ENCODE data around the genes CELA2A, CELA2B and PLEKHM2.

DNA sequence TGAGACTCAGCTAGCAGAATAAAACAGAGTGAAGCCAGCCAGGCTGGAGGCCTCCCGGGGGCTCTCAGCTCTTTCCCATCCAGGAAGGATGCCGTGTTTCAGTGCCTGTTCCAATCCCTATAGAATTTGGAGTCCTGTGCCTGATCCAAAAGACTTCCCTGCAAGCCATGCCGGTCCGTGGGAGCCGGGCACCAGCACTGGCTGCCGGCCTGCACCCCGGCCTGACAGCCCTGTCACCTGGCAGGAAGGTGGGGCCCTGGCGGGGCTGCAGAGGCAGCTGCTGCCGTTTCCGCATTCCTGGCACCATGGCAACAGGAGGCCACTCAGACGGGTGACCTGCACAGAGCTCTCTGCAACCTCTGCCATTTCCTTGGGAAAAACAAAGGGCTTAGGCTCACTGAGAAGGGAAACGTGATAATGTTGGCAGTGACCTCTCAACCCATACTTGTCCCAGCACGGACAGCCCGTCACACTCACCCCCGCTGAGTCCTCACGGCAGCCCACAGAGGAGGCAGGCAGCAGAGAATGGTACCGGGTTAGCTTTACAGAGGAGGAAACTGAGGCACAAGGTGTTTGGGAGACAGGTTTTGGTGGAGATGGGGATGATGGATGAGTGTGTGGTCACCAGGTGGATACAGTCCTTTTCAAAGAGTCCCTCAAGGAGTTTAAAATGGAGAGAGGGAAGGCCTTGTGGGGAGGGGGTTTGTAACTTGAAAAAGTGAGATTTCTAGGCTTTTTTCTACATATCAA, 63.1 kb upstream of the TMEM51 start:
- PRO-cap, result no peak

- PRO-cap, result no peak
Measured at GRCh38 chr1:15260623-15261228, 13.7 kb downstream of the FHAD1 start.

DNA sequence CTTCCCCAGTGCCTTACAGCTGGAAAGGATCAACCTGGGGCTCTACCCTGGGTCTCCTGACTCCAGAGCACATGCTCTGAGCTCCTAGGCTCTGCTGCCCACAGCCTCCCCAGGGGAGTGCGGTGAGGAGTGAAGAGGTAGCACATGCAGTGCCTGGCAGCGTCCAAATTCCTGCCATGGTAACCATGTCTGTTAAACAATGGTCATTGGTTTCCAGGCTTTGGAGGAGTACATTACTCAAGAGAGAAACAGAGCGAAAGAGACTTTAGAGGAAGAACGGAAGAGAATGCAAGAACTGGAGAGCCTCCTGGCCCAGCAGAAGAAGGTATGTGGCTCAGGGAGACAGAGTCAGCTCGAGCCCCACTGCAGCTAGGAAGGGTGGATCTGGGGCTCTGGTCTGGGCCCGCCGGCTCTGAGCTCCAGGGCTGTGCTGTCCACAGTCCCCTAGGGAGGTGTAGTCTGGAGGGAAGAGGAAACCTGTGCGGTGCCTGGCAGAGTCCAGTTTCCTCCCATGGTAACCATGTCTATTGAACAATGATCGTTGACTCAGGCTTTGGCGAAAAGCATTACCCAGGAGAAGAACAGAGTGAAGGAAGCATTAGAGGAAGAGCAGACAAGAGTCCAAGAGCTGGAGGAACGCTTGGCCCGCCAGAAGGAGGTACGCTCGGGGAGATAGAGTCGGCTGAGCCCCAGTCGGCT, 64.7 kb upstream of the EFHD2 start:
- PRO-cap, result no peak

DNA sequence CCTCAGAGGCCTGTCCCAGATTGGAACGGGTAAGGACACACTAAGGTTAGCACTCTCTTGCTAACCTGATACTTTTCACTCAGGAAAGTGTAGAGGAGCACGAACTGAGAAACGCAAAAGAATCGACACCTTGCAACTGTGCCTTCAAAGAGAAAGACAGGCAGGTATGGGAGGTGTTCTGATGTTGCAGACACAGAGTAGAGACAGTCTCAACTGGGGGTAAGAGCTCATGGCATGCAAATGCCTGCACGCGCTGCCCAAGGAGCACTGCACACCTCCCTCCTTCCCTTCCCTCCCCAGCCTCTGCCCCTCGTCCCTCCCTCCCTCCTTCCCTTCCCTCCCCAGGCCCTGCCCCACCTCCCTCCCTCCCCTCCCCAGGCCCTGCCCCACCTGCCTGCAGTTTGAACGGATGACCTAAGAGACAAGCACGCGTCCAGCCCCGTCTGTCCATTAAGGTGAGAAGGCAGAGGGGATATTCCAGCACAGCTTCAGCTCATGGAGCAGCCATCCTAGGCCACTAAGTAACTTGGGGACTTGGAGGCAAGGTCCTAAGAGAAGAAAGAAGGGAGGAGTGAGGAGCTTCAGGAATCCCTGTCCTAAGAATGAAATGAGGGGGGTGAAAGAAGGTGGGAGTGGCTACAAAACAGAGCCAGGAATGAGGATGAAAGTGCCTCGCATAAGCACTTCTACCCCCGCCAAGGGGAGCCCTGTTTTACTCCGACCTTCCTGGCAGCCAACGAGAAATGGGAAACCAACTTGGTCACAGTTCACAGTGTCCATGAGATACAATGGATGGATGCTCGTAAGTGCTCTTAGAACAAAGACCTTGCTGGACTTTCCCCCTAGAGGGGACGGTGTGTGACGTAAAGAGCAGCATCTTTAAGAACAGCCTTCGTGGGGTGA, 21.5 kb upstream of the EFHD2 start:
- PRO-cap, result no peak

- PRO-cap, result no peak
Measured at GRCh38 chr1:15456616-15456948, at the start of gene CELA2A. Gene CELA2A (plus strand): TSS chr1:15456732.

- PRO-cap, result no peak
Measured at GRCh38 chr1:15475960-15476300, at the start of gene CELA2B. Gene CELA2B (plus strand): TSS chr1:15476104.

GRCh38 chr1:15526107-15526335, 627 bp upstream of the DNAJC16 start:
- PRO-cap, result no peak

DNA sequence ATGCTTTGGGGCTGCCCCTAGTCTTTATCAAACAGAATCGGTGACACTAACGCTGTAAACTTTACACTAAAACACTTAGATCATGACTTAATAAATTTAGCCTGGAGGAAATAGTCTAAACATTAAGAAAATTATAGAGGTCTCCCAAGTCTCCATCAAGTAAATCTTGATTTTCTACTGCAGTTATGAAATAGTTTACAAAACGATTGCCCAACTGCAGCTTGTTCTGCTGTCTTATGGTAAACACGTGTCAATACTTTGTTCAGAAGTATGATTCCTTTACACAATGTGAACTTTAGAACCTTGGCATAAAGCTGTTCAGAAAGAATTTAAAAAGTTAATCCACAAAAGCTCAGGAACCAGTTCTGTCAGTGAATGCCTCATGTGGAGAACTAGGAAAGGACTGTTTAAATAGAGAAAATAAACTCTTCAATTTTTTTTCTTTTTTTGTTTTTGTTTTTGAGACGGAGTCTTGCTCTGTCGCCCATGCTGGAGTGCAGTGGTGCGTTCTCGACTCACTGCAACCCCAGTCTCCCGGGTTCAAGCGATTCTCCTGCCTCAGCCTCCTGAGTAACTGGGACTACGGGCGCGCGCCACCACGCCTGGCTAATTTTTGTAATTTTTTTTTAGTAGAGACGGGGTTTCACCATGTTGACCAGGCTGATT, 1.6 kb downstream of the DDI2 start:
- PRO-cap, result no peak

DNA sequence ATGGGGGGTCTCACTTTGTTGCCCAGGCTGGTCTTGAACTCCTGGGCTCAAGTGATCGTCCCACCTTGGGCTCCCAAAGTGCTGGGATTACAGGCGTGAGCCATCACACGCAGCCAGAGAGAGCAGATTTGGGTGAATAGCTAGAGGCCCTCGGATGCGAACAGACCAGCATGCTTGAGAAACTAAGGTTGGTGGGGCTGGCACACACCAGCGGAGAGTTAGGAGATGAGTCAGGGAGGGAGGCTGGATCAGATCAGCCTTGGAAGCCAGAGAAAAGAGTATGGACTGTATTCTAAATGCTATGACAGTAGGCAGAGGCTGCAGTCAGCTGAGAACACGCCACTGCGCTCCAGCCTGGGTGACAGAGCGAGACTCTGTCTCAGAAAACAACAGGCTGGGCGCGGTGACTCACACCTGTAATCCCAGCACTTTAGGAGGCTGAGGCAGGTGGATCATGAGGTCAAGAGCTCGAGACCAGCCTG, 4.0 kb upstream of the PLEKHM2 start:
- PRO-cap, result no peak

GRCh38 chr1:15683721-15684921, at the start of gene PLEKHM2:
Gene PLEKHM2 (plus strand): TSS chr1:15684320.
- PRO-cap, result bidirectional peak, plus-strand start at chr1:15684293, minus-strand start at chr1:15684292

- PRO-cap, result no peak
Measured at GRCh38 chr1:15685451-15685676, 1.2 kb downstream of the PLEKHM2 start.

- PRO-cap, result no peak
Measured at GRCh38 chr1:15691427-15691968, 7.4 kb downstream of the PLEKHM2 start.

DNA sequence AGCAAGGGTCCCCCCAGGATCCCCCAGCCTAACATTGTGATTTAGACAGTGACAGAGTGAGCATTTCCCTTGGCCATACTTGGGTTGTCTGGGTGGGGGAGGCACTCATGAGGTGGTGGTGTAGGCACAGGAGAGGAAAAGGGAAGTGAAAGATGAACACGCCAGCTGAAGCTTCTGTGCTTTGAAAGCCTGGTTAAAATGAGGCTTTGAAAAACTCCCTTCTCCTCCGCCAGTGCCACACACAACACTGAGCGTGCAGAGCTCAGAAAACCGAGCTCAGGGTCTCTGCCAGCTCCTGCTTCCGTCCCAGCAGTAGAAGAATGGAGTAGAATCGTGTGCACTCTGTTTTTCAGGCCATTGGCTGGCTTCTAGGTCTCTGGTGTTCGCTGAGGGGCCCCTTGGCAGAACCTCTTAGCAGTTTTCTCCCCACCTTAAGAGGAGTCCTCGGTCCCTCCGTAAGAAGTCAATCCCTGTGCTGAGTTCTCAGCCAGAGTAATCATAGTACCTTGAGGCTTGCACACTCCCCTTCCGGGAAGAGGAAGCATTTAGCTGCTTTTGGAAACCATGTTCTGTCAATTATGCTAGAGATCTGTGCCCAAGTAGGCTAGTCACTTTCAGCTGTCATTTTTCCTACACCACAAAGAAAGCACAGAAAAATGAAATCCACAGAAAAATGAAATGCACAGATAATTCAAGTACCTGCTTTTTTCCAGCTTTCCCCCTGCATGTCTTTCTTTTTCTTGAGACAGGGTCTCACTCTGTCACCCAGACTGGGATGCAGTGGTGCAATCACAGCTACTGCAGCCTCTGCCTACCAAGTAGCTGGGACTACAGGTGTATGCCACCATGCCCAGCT, 13.0 kb downstream of the PLEKHM2 start:
- PRO-cap, result unidirectional peak, plus-strand start at position 132 of the sequence; unidirectional peak, plus-strand start at position 232 of the sequence; bidirectional peak, plus-strand start at position 575 of the sequence, minus-strand start at position 469 of the sequence

- PRO-cap, result no peak
Measured at GRCh38 chr1:15736822-15737326, 816 bp downstream of the SLC25A34 start.

DNA sequence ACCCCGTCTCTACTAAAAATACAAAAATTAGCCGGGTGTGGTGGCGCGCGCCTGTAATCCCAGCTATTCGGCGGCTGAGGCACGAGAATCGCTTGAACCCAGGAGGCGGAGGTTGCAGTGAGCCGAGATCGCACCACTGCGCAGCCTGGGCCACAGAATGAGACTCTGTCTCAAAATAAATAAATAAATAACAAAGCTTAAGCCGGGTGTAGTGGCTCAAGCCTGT, 1.4 kb downstream of the FBLIM1 start:
- PRO-cap, result no peak

- PRO-cap, result no peak
Measured at GRCh38 chr1:15787034-15787437, 20.4 kb downstream of the UQCRHL start.

DNA sequence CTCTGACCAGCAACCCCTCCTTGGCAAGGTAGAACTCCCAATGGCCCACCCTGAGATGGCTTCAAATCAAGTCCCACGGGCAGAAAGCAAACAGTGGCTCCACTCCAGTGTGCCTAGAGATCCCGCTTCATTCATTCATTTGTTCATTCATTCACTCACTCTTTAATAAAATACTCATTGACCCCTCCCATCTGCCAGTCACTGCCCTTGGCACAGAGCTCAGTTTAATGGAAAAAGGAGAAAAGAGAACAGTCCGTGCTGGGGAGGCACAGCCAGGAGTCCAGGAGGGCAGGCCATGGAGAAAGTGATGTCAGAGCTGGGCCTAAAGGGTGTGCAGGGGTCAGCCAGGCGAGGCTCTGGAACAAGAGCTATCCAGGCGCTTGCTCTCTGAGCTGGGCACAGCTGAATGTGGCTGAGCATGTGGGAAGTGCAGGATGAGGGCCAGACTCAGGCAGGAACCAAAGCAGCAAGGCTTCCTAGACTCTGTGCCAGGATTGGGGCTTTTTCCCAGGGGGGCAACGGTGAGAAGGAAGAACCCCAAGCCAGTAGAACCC, 8.0 kb downstream of the UQCRHL start:
- PRO-cap, result no peak

DNA sequence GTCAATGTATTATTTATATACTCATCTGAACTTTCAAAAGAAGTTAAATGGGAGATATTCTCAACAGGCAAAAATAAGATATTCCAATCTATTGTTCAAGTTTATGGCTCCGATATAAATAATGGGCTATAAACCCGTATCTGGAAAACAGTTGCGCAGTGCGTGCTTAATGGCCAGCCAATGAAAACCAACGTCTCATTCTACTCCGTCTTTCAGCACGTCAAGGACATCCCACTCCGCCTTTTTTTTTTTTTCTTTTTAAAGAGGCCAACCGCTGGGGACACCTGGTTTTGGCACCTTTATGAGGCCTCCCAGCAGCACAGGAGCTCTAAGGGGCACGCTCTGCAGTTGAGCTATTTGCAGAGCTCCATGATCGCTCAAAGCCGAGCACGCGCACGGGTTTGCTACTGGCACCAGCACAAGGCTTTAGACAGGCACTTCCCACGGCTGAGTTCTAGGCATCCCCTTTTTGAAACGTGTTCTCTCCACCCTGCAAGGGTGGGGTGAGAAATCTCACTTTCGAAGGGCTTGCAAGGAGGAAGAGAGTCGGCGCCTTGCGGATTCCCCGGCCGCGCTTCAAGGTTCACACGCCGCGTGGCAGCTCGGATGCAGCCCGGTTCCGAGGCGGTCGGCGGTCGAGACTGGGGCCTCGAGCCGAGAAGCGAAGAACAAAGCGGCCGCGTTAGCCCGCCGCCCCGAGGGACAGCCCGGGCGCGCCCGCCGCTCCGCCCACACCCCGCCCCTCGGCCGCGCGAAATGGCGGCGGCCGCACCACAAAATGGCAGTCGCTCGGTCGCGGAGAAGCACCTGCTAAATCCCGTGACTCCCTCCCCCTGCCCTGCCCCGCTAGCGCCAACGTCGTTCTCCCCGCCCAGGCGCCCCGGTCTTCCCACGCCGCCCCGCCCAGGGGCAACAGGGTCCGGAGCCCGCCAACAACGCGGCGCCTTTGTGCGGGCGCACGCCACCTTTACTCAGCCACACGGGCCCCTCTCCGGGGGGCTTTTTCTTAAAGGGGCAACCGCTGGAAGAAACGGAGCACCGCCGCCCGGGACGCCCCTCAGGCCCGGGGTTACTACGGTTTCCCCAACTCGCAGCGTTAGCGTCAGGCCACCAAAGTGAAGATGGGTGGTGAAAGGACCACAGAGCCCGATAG, 12.9 kb upstream of the SPEN start:
- PRO-cap, result bidirectional peak, plus-strand start at position 261 of the sequence, minus-strand start at position 182 of the sequence; bidirectional peak, plus-strand start at position 776 of the sequence, minus-strand start at position 643 of the sequence

GRCh38 chr1:15852149-15852409, 4.6 kb downstream of the SPEN start:
- PRO-cap, result no peak

DNA sequence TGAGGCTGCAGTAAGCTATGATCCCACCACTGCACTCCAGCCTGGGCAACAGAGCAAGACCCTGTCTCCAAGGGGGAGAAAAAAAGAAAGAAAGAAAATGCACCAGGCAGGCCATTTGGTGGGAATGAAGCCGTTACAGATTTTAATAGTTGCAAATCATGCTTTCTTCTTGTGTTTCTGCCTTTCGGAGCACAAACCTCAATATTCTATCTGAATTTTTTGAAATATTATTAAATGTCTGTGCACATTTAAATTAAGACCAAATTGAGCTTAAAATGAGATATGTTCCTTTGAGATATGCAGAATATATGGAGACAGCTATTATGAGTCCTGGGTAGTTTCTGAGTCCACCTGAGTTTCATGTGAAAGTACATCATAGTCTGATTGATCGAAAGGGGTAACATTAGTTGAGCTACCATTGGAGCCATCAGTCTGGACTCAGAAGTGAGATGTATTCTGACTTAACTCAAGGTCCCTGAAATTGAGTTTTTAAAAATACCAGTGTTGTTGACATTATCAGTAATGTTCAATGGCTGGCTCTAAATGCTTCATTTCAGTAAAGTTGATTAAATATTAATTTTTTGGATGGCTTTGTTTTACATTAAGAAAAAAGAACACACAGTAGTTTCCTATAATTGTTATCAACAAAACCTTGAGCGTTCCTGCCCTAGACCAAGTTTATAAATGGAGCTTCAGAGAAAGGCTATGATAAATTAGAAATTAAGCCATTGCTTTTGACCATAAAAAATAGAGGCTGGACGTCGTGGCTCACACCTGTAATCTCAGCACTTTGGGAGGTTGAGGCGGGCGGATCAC, 61.9 kb downstream of the ZBTB17 start:
- PRO-cap, result no peak

All from colic lymph node (tissue), 1 donor.